CD14-positive monocyte (primary cell): ENCODE measurements around a stretch of chr2.

GRCh38 chr2:223469260-223469776 lies 132.8 kb downstream of the SCG2 start:
- CAGE, long polyA plus RNA: no peak

- CAGE, long polyA plus RNA: no peak
Measured at GRCh38 chr2:223815227-223815700, 22.1 kb downstream of the AP1S3 start.

DNA sequence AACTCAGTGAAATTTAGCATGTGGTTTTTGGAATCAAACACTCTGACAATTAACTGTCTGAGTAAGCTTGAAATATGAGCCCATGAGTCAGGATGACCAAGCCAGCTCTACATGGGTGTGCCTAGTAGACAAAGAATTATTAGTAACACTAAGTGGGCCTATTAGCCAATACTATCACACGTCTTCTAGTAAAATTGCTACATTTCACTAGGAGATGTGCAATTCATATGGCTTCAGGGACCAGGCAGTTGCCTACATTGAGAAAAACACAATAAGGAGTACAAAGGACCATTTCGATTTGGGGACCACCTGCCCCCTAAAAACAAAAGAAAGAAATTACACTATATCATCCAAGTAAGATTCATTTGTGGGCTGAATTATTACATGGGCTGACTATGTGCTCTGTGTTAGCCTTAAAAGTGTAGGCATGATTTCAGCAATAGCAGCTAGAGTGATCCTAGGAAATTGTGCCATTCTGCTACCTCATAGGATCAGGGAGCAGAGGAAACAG lies 47.6 kb upstream of the SERPINE2 start:
- CAGE, long polyA plus RNA: no peak

DNA sequence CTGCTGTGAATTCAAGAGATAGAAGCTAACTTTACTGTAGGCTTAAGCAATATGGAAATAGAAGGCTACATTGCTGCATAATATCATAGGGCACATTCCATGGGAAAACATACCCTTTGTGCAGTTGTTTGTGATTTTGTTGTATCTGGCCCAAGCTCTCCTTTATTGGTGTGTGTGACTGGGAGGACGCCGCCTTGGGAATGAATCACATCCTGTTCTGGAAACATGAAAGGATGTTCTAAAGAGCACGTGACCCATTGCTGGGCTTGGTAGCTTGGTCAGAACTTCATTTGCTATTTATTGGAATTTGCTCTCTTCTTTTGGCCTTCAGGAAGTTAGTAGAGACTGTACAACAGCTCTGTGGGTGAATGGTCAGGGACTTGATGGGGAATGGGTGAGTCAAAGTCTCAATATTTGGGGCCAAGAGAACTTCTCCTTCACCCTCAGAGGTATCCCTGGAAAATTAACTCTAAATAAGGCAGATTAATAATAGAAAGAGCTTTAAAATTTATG lies 106.8 kb upstream of the SERPINE2 start:
- CAGE, long polyA plus RNA: no peak

GRCh38 chr2:224400838-224401607 lies 884 bp downstream of the FAM124B start:
- CAGE, long polyA plus RNA: no peak

GRCh38 chr2:224442064-224443178 lies 40.5 kb upstream of the FAM124B start:
- CAGE, long polyA plus RNA: no peak

- CAGE, long polyA plus RNA: no peak
Measured at GRCh38 chr2:224510156-224510752, 74.9 kb downstream of the CUL3 start.

DNA sequence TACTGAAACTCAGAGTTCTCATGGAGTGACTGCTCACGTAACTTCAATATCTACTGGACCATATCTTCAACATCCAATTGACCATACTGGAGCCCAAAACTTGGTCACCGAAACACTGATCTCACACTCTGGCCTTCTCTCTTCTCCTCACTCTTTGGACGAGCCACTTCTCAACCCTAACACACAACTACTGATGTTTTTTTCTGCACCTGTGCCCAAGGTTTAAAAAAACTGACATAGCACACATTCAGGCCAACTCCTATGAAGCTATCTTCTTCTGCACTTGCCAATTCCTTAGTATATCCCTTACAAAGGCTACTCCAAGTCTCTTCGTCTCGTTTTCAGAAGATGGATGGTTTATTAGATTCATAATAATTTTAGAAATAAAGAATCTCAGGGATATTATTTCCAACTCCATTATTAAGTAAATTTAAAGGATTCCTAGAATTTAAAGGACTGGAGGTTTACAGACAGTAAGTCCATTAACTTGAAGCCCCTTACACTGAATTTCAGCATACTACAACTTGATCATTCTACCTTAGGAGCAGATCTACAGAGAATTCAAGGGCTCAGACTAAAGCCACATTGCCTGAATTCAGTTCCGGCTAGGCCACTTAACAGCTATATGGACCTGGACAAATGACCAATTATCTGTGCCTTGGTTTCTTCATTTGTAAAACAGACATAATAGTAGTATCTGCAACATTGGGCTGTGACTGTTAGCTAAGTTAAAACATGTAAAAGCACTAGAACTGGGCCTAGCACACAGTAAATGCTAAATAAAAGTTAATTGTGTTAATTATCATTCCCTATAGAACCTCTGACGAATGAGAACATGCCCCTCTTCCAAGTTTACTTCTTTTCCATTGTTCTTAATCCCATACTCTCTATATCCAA lies 31.0 kb downstream of the CUL3 start:
- CAGE, long polyA plus RNA: no peak

- CAGE, long polyA plus RNA: no peak
Measured at GRCh38 chr2:225052666-225053041, 10.4 kb upstream of the DOCK10 start.

DNA sequence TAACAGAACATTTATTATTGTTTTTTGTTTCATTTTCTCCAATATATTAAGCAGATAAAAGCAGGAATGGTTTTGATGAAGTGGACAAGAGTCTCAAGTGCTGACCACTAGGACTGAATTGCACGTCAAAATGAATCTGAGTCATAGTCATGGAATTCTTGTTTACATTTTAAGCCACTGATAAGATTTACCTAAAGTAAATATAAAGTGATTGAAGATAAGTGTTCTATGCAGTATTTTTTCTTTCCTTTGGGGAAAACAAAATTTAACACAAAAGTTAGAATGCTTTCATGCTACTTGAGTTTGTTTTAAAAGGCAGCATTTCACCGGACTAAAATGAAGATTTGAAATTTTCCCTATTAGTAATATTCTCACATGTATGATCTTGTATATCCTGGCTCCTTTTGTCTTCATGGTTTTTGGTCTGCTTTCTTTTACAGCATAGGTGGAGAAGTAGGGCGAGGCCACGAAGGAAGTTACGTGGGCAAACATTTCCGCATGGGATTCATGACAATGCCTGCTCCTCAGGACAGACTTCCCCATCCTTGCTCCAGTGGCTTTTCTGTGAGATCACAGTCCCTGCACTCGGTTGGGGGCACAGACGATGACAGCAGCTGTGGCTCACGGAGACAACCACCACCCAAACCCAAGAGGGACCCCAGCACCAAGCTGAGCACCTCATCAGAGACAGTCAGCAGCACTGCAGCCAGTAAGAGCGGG lies 113.6 kb downstream of the NYAP2 start:
- CAGE, long polyA plus RNA: no peak

DNA sequence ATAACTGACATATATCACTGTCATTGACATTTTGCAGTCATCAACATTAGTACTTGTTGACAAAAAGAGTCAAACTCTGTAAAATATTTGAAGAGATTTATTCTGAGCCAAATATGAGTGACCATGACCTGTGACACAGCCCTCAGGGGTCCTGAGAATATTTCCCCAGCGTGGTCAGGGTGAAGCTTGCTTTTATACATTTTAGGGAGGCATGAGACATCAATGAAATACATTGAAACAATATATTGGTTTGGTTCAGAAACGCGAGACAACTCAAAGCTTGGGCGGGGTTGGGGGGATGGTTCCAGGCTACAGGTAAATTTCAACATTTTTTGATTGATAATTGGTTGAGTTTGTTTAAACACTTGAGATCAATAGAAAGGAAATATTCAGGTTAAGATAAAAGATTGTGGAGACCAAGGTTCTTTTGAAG lies 266.8 kb downstream of the NYAP2 start:
- CAGE, long polyA plus RNA: no peak

DNA sequence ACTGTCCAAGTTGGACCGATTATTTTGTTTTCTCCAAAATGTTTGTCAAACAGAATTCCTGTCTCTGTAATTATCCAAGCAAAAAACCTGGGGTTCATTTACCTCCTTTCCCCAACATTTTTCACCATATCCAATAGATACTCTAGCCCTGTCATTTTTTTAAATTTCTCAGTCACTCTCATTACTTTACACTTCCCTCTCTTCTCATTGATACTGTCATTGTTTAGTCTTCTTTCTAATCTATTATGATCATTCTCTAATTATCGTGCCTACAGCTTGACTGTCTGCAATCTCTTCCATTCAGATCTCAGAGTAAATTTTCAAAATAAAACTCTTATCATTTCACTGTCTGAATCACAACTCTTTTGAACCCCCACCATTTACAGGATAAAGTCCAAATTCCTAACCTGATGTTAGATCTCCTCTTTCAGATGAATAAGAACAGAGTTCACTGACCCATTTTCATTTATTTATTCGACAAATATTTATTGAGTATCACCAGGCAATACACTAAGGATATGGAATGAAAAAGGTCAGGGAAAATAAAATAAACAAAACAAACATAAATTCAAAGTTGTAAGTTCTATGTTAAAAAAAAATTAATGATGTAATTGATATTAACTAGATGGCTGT lies 631.2 kb downstream of the IRS1 start:
- CAGE, long polyA plus RNA: no peak

- CAGE, long polyA plus RNA: no peak
Measured at GRCh38 chr2:226207612-226208184, 591.9 kb downstream of the IRS1 start.

DNA sequence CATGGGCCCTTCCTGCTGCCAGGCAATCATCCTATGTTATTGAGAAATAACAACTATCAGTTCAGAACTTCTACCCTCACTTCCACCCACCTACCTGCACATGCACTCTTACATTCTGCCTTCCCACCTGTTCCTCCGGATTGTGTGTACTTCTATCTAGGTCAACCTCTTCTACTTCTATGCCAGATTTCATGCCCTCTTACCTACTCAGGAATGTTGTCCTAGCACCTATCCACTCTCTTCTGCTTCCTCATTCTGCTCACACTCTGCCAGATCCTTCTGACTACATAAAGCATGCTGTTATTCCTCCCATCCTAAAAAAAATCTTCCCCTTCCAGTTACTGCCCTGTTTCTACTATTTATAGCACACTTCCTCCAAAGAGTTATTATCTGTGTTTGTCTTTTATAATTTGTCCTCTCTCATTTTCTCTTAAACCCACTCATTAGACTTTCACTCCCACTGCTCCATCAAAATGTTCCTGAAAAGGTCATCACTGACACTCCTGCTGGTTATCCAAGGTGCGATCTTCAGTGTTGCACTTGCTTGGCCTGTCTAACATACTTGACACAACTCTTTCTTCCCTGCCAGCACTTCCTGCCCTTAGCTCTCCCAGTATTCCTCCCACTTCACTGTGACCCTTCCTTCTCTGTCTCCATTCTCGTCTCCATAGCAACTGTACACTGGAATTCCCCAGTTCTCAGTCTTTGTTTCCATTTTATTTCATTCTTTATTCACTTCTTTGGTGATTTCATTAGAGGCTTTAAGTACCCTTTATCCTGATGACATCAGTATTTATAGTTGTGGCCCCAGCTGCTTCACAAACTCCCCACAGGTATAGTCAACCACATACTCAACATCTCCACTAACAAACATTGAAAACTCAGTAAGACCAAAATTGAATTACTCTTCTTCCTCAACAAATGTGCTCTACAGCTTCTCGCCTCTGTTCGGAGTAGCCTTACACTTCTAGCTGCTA lies 333.2 kb downstream of the IRS1 start:
- CAGE, long polyA plus RNA: no peak

DNA sequence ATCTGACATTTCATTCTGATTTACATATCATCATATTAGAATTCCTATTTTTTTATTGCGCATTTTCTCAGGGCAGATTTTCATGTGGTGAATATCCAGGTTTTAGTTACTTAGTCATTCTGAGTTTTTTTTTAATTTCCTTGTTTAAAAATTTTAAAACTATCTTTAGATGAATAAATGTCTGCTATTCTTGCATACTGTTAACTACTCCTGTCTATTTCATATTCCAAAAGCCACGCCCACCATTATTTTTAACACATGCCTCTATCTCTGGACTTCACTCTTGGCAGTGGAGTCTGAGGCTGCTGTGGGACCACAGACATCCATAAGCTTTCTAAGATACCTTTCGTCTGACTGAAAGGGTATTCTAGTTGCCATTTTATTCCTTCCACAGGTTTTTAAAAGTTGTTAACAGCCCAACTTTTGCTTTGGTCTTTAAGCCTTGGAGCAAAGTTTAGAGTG lies 164.4 kb downstream of the IRS1 start:
- CAGE, long polyA plus RNA: no peak

DNA sequence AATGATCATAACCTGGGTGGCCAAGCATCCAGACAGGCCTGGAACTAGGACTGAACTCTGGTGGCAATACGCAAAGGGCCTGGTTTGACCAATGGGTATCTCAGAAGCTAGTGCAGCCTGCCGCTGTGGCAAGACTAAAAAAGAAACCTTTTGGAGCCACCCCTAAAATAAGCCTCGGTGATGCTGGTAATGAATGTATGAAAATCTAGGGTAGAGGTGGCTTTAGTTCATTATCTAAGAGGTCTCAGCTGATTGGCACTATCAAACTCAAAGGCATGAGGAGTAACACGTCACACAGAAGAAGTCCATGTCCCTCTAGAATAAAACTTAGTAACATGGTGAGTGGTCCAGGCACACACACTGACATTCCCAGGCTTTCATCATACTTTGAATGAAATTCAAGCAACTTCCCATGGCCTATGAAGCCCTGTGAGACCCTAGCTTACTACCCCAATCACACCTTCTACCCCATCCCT lies 32.0 kb downstream of the IRS1 start:
- CAGE, long polyA plus RNA: no peak

DNA sequence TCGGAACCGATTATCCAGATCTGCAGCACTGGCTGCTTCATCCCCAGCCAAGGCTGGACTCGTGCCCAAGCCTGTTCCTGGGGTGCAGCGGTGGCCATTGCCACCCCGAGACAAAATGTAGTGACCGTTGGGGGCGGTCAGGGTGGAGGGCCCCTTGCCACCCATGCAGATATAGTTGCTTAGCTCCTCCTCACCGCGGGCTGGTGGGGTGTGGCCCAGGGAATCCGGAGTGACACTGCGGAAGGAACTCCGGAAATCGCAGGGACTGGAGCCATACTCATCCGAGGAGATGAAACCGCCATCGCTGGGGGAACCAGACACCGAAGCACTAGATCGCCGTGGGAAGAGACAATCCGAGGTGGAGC lies 2.5 kb downstream of the IRS1 start:
- CAGE, long polyA plus RNA: no peak

GRCh38 chr2:226875531-226876458 lies 39.9 kb downstream of the RHBDD1 start:
- CAGE, long polyA plus RNA: no peak

- CAGE, long polyA plus RNA: no peak
Measured at GRCh38 chr2:226984735-226985034, 148.8 kb downstream of the RHBDD1 start.

GRCh38 chr2:227231981-227232515 lies 67.6 kb downstream of the COL4A3 start:
- CAGE, long polyA plus RNA: no peak